Measurements from ENCODE around the gene POT1.

DNA sequence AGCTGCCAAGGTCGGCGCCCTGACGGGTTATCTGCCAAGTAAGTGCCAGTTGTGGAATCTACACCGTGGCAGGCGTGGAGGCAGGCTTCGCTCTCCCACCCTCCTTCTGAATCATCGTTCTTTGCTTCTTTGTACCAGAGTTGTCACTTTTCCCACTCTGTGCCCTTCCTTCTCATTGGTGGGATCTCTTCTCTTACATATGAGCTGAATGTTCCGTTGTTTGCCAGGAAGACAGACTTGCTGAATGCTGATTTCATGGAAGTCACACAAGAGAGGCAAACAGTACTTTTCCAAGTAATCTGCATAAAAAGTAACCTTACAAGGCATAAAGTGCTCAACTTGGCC is 40.6 kb upstream of the PTPRZ1 start:
- RRBS = no CpG with 5 or more reads among the region's 8 CpGs
CAGE:
- cytosol, long polyA plus RNA = no peak
- long polyA plus RNA = no peak
- nucleus, long polyA plus RNA = no peak

- RRBS = no CpG with 5 or more reads among the region's 13 CpGs
CAGE:
- cytosol, long polyA plus RNA = no peak
- long polyA plus RNA = no peak
- nucleus, long polyA plus RNA = no peak
Measured at GRCh38 chr7:122817392-122817922, 68.8 kb downstream of the CADPS2 start.

DNA sequence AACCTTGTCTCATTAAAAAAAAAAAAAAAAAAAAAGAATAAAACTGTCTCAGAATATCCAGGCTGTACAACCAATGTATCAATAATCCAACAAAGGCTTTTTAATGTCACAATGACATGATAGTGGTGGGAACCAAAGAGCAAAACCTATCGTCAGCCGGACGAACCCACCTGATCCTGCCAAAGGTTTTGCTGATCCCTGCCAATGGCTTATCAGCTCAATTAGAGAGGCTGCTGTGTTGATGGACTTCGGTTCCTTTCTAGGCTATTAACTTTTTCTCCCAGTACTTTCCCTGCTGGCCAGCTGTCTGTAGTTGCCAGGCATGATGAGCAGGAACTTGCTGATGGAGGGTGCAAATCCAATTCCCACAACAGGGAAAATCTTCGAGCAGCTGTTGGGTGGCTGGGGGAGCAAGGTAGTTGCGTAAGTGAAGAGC is 2.3 kb downstream of the LMOD2 start:
- RRBS = no CpG with 5 or more reads among the region's 6 CpGs
CAGE:
- cytosol, long polyA plus RNA = no peak
- long polyA plus RNA = no peak
- nucleus, long polyA plus RNA = no peak

- RRBS = no CpG with 5 or more reads among the region's 6 CpGs
CAGE:
- cytosol, long polyA plus RNA = no peak
- long polyA plus RNA = no peak
- nucleus, long polyA plus RNA = no peak
Measured at GRCh38 chr7:123660331-123660864, 4.7 kb downstream of the LMOD2 start.

GRCh38 chr7:123746996-123747587 is 1.7 kb downstream of the WASL start:
- RRBS = no CpG with 5 or more reads among the region's 4 CpGs
CAGE:
- cytosol, long polyA plus RNA = no peak
- long polyA plus RNA = no peak
- nucleus, long polyA plus RNA = no peak

DNA sequence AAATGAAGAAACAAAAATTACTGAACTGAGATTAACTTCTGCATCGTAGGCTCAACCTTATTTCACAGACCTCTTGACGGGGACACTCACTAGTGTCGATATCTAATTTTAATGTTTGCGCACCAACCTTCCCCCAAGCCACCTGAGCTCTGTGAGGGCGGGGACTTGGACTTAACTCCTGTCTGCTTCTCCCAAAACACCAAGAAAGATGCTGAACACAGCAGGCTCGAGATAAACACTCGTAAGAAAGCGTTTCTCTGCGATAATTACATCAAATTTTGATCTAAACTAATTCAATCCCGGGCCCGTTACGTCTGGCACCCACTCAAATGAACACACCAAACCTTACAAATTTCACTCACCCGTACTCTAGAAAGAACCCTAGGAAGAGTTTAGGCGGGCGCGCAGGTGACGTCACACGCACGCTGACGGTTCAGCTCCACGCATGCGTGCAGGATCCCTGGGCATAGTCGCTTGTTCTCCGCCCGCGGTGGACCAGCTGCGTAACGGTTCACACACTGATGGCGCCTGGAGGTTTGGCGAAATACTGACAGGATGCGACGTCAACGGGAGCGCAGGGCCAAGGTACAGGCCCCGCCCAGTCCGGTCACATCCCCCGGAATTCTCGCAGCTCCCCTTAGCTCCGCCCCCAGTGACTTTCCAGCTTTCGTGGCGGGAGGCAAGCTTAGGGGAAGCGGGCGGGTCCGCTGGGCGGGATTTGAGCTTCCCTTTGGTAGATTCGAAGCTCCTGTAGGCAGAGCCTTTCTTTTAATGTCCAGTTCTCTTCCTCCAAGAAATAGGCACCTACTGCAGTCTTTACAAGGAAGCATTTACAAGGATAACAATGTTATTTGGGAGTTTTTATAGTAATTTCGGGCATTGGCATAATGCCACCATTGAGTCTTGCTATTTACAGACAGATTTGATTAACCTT is at the start of gene POT1:
TSS of gene POT1 (minus strand) at position 394 of the 934 bp plus-strand sequence.
- RRBS = no CpG with 5 or more reads among the region's 47 CpGs
CAGE:
- cytosol, long polyA plus RNA = start-site peak on the minus strand centred at position 384 of the sequence, 30 bp wide, 198 reads; start-site peak on the plus strand centred at position 468 of the sequence, 52 bp wide, 17 reads
- long polyA plus RNA = start-site peak on the minus strand centred at position 381 of the sequence, 27 bp wide, 38 and 227 reads in 2 replicates; start-site peak on the plus strand centred at position 474 of the sequence, 65 bp wide, 22 and 29 reads in 2 replicates
- nucleus, long polyA plus RNA = start-site peak on the minus strand centred at position 379 of the sequence, 20 bp wide, 234 reads; start-site peak on the plus strand centred at position 453 of the sequence, 35 bp wide, 29 reads

DNA sequence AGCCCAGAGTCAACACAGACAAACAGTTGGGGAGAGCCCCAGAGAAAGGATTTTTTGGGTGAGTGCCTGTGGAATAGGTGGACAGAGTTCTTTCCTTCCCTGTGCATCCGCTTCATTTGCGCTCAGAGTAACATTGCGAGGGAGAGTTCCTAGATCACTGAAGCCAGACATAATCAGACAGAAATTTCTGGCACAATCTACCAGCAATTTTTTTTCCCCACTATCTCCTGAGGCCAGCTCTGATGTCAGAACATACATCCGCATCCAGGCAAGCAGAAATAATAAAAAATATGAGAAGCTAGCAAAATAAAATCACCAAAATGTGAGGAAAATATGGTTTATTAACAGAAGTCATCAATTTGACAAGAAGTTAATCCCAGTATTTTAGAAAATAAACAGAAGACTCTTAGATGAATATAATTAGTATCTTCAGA is 22.9 kb upstream of the POT1 start:
- RRBS = no CpG with 5 or more reads among the region's 4 CpGs
CAGE:
- cytosol, long polyA plus RNA = no peak
- long polyA plus RNA = no peak
- nucleus, long polyA plus RNA = no peak

GRCh38 chr7:125401770-125402082 is 472.1 kb upstream of the POT1 start:
CAGE:
- cytosol, long polyA plus RNA = no peak
- long polyA plus RNA = no peak
- nucleus, long polyA plus RNA = no peak

DNA sequence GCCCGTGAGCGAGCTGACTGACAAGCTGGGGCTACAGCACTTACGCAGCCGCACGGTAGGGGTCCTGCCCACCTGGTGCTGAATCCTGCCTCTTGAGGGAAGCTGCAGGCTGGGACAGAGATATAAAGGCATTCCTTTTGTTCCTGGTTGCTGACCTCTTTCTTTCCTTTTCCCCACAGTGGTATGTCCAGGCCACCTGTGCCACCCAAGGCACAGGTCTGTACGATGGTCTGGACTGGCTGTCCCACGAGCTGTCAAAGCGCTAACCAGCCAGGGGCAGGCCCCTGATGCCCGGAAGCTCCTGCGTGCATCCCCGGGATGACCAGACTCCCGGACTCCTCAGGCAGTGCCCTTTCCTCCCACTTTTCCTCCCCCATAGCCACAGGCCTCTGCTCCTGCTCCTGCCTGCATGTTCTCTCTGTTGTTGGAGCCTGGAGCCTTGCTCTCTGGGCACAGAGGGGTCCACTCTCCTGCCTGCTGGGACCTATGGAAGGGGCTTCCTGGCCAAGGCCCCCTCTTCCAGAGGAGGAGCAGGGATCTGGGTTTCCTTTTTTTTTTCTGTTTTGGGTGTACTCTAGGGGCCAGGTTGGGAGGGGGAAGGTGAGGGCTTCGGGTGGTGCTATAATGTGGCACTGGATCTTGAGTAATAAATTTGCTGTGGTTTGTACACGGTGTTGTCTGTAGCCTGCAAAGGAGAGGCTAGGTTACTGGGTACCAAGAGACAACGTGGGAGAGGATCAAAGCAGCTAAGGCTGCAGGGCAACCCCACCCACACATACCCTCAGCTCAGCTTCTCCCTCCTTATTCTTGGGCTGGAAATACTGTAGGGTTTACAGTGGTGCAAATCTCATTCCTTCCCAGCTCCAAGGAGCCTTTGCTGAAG is 2.3 kb upstream of the FSCN3 start:
- RRBS = no CpG with 5 or more reads among the region's 15 CpGs
CAGE:
- cytosol, long polyA plus RNA = no peak
- long polyA plus RNA = no peak
- nucleus, long polyA plus RNA = no peak

GRCh38 chr7:127793660-127793878 is 141.6 kb downstream of the SND1 start:
- RRBS = no CpG with 5 or more reads among the region's 3 CpGs
CAGE:
- cytosol, long polyA plus RNA = no peak
- long polyA plus RNA = no peak
- nucleus, long polyA plus RNA = no peak

DNA sequence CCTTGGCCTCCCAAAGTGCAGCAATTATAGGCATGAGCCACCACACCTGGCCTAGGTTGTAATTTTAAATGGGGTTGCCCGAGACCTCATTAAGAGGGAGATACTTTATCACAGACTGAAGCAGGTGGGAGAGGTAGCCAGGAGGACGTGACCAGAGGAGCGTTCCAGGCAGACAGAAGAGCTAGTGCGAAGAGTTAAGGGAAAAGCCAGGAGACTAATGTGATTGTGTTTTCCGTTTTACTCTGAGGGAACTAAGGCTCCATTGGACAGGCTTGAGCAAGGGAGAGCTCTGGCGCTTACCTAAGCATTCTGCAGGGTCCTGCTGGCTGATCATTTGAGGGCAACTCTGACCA is 60.2 kb upstream of the LRRC4 start:
- RRBS = no CpG with 5 or more reads among the region's 6 CpGs
CAGE:
- cytosol, long polyA plus RNA = no peak
- long polyA plus RNA = no peak
- nucleus, long polyA plus RNA = no peak

DNA sequence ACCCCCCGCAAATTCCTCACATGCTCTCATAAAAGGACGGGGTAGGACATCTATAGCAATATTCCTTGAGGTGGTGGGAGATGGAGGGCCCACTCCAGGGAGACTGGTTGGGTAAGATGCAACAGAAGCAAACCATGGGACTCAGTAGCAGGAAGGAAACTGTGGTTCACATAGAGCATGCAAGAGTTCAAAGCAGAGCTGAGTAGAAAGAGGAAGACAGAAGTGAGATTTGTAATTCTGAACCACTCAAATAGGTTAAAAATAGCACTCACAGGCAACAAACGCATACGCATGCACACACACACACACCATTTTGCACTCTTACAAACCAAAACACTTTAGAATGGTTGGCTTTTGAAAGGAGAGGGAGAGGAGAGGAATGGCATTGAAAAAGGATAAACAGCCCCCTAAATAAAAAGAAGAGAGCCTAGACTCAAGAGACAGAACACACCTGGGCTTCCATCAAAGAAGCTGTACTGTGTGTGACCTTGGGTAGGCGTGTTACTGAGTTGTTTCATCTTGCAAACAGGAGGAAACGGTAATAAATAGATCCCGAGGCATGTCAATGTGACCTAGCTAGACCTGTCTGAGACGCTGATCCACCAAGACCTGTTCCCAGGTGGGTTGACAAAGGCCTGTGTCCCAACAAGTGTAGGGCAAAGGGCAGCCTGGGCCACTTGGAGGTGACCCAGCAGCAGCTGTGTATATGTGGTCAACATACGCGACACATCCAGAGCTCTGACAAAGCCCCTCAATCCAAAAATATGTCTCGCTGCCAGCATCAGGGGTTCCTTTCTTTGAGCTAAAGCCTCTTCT is 77.7 kb upstream of the LRRC4 start:
- RRBS = no CpG with 5 or more reads among the region's 11 CpGs
CAGE:
- cytosol, long polyA plus RNA = no peak
- long polyA plus RNA = no peak
- nucleus, long polyA plus RNA = no peak

DNA sequence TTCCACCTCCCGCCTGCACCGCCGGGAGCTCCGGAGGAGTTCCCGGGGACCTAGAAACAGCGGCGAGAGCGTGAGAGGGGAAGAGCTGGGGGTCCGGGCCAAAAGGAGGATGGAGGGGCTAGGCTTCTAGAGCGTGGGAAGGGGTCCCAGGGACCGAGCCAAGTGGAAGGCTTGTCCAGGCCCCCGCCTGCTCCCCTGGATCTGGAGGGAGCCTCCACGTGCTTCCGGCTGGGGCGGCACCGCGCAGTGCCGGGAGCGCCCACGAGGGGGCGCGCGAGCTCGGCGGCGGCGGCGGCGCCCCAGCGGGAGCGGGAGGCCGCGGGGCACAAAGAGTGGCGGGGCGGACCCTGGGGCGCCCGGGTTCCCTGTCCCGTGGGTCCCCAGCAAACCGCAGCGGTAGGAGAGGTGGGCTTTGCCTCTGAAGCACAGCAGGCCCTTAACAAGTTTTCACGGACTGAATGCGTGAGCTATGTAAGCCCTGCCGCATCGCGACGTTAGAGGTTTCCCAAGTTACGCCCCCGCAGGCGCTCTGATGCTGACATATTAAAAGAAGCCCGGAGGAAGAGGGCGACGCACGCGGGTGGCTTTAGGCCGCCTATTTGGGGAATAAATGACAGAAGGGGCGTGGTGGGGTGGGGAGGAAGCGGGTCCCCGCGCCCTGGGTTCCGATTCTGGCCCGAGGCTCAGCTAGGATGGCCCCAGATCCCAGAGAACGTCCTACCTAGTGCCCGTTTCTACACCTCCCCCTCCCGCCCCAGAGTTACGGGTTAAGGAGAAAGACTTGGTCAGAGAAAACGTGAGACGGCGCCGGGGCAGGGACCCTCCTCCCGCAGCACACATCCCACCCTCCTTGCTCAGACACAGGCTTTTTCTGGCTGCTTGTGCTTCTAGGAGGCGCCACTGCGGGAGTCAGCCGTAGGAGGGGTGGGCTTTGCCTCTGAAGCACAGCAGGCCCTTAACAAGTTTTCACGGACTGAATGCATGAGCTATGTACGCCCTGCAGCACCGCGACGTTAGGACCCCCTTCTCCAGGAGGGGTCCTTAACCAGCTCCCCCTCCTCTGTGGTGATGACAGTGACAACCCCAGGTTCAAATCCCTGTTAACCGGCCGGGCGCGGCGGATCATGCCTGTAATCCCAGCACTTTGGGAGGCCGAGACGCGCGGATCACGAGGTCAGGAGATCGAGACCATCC is 104.7 kb upstream of the LRRC4 start:
- RRBS = 2% methylated on average over 13 of the region's 89 CpGs
CAGE:
- cytosol, long polyA plus RNA = no peak
- long polyA plus RNA = no peak
- nucleus, long polyA plus RNA = no peak

DNA sequence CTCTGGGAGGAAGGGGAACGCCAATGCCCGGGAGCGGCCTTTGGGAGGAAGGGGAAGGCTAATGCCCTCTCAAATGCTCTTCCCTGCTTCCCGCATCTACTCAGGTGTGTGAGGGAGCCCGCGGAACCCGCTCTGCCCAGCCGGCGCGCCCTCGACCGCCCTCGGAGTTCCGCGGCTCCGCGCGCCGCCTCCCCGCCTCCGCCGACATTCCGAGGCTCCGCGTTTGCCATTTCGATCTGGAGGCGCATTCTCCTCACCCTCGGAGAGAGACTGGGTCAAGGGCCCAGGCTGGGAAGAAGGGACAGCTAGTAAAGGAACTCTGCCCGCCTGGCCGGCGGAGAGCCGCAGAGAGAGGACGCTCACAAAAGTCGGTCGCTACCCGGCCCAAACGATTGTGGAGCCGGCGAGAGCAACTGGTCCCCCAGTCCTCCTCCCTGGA is 74.6 kb upstream of the LEP start:
- RRBS = under 1% methylated on average over 9 of the region's 39 CpGs
CAGE:
- cytosol, long polyA plus RNA = no peak
- long polyA plus RNA = no peak
- nucleus, long polyA plus RNA = no peak

DNA sequence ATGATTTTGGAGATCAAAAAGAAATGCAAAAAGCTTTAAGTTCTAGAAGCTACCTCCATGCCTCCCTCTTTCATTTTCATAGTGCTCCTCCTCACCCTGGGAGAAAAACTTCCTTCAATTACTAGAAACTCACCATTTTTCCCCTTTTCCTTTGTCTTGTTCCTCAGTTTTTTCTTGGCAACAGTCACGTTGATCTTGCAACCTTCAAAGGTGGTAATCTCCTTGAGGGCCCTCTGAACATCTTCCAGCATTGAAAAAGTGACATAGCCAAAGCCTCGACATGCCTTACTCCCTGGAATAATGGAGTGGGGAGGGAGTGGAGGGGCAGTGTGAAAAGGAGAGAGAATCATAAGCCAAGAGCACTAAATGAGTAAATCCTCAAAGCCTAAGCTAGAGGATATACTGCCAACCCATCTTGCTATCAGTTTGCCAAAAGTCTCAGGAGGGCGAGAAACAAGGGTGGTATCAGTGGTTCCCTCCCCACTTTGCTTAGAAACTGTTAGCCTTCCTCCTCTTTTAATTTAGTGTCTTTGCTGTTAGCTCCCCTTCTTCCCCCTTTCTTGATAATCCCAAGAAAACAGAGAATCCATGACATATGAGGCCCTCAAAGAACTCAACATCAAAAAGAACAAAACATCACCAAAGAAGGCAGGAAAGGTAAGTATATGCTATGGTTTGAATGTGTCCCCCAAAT is 4.1 kb downstream of the RBM28 start:
- RRBS = no CpG with 5 or more reads among the region's 3 CpGs
CAGE:
- cytosol, long polyA plus RNA = no peak
- long polyA plus RNA = start-site peak on the minus strand centred at position 159 of the sequence, 35 bp wide, 18 and 55 reads in 2 replicates
- nucleus, long polyA plus RNA = no peak

DNA sequence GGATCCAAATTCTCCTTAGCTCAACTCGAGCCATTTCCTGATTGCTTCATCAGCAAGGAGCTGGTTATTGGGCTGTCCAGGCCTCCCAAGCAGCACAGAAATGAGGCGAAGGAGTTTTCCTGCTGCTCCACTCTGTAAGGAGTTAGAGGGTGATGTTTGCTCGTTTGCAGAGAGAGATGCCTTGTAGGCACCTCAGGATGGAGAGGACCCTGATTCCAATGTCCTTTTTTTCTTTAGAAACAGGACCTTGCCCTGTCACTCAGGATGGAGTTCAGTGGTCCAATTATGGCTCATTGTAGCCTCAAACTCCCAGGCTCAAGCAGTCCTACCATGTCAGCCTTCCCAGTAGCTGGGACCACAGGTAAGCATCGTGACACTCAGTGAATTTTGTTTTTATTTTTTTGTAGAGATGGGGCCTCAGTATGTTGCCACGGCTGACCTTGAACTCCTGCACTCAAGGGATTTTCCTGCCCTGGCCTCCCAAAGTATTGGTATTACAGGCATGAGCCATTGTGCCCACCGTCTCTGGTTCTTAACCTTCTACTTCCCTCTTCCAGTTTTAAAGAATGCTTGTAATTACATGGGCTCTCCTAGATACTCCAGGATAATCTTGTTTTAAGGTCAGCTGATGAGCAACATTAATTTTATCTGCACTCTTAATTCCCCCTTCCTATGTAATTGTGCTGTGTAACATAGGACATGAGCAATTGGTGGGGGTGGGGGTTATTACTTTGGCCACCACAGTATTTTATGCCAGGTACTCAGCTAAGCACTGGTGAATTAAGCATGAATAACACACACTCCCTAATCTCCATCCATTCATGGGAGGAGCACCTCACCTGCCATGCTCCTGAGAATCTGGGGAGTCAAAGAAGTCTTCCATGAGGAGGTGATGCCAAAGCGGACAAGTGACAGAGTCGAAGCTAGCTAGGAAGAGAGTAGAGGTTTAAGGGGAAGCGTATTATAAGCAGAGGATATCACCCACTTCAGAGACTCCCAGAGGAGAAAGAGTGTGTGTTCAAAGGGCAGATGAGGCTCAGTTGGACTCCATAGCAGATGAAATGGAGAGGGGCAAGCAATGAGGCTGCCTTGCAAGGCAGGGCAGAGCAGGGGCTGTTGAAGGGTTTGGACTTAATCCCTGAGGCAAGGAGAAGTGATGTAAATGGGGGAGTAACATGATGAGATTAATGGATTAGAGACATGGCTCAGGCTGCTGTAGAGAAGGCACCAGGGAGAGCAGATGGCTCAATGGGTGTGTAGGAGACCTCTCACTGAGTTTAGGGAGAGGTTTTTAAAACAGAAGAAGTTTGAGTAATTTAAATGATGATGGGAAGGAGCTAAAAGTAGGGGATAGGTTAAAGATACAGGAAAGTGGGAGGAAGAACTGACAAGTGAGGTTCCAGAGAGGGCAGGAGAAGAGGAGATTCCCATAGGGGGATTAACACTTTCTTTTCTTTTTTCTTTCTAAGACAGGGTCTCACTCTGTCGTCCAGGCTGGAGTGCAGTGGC is 33.0 kb upstream of the GARIN1A start:
- RRBS = no CpG with 5 or more reads among the region's 10 CpGs
CAGE:
- cytosol, long polyA plus RNA = no peak
- long polyA plus RNA = no peak
- nucleus, long polyA plus RNA = no peak

DNA sequence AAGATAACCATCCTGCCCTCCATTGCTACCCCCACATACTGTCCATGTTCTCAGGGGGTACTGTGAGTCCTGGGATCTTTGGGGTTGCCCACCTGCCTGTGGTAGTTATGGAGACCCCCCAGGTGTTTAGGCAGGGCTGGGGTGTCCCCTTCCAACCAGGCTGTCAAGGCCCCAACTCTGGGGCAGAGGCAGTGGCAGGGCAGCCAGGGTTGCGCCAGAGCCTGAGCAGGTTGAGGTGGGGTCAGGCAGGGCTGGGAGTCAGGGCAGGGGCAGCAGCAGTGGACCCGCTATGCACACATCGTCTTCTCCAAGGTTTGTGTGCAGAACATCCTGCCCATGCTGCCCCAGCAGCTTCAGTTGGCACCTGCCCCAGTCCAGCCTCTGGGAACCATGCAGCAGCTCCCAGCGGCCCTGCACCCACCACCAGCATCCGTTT is 16.2 kb upstream of the GARIN1A start:
- RRBS = no CpG with 5 or more reads among the region's 5 CpGs
CAGE:
- cytosol, long polyA plus RNA = no peak
- long polyA plus RNA = no peak
- nucleus, long polyA plus RNA = no peak

GRCh38 chr7:128659402-128660549 is 12.3 kb upstream of the GARIN1A start:
- RRBS = no CpG with 5 or more reads among the region's 8 CpGs
CAGE:
- cytosol, long polyA plus RNA = no peak
- long polyA plus RNA = no peak
- nucleus, long polyA plus RNA = no peak

GRCh38 chr7:128661407-128662122 is 10.5 kb upstream of the GARIN1A start:
- RRBS = no CpG with 5 or more reads among the region's 8 CpGs
CAGE:
- cytosol, long polyA plus RNA = no peak
- long polyA plus RNA = no peak
- nucleus, long polyA plus RNA = no peak

DNA sequence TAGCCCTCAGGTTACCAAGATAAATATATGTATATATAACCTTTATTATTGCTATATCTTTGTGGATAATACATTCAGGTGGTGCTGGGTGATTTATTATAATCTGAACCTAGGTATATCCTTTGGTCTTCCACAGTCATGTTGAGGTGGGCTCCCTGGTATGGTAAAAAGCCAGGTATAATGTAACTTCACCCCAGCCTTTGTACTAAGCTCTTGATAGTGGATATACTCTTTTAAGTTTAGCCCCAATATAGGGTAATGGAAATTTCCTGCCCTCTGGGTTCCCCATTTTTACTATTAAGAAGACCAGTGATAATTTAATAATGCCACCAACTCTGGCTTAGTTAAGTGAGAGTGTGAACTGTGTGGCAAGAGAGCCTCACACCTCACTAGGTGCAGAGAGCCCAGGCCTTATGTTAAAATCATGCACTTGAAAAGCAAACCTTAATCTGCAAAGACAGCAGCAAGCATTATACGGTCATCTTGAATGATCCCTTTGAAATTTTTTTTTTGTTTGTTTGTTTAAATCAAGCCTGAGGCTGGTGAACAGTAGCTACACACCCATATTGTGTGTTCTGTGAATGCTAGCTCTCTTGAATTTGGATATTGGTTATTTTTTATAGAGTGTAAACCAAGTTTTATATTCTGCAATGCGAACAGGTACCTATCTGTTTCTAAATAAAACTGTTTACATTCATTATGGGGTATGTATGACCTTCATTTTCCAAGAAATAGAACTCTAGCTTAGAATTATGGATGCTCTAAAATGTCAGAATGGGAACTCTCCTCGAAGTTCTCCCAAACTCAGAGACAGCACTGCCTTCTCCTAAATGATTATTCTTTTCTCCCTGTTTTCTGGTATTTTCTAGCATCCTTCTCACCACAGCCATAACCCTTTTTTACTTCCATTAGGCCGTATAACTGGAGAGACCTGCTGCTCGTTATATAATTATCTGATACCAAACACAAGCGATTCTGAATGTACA is 4.5 kb downstream of the OPN1SW start:
- RRBS = no CpG with 5 or more reads among the region's 6 CpGs
CAGE:
- cytosol, long polyA plus RNA = no peak
- long polyA plus RNA = no peak
- nucleus, long polyA plus RNA = no peak